ENCODE data around the genes SLC39A9, ADAM21 and MAP3K9.

GRCh38 chr14:68978466-68978974, 582 bp downstream of the ACTN1 start:
- PRO-cap, result bidirectional peak, plus-strand start at chr14:68978862, minus-strand start at chr14:68978756

GRCh38 chr14:69053057-69053335, 73.9 kb upstream of the ACTN1 start:
- PRO-cap, result no peak

DNA sequence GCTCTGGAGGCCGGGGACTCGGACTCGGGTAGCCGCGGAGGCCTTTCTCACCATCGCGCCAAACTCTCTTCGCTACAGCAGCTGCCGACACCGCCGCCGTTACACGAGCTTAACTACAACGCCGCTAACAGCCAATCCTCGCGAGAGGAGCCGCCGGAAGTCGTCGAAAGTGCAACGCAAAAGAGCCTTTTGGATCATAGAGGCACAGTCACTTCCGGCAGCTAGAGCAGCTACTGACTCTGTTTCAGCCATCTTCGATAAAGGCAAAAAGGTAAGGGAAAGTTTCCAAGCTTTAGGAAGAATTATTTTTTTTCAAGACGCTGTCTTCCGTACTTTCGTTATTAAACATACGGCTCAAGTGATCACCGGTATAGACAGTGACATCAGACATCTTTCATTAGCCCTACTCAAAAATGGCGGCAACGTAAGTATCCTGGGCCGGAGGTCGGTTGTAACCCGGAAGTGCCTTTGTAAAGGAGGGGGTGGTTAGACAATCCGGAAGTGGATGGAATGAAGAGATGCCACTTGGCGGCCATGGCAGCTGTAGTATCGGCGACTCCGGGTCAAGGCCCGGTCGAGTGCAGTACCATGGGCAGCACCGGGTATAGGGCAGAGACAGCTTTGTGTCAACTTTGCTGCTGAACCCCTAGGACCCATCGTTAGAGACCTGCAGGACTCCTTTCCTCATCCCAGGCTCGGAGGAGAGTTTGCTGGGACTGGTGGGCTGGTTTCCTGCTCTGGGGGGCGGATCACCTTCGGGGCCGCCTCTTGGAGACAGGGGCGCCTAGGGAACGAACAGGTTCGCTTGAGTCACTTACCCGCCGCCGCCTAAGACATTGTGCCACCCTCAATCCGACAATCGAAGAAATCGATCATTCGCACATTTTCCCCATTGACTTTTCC, at the start of gene SLC39A9:
SLC39A9 (plus strand) TSS at position 513 of the 903 bp plus-strand sequence.
- PRO-cap, result bidirectional peak, plus-strand start at position 207 of the sequence, minus-strand start at position 101 of the sequence; bidirectional peak, plus-strand start at position 513 of the sequence, minus-strand start at position 451 of the sequence

- PRO-cap, result no peak
Observed at GRCh38 chr14:69483717-69484111, 814 bp upstream of the PLEKHD1 start.

GRCh38 chr14:69612429-69613229, 1.2 kb downstream of the SUSD6 start:
- PRO-cap, result bidirectional peak, plus-strand start at chr14:69612701, minus-strand start at chr14:69612545

- PRO-cap, result no peak
Observed at GRCh38 chr14:69619926-69620518, 8.6 kb downstream of the SUSD6 start.

- PRO-cap, result no peak
Observed at GRCh38 chr14:69650848-69651638, 39.6 kb downstream of the SUSD6 start.

DNA sequence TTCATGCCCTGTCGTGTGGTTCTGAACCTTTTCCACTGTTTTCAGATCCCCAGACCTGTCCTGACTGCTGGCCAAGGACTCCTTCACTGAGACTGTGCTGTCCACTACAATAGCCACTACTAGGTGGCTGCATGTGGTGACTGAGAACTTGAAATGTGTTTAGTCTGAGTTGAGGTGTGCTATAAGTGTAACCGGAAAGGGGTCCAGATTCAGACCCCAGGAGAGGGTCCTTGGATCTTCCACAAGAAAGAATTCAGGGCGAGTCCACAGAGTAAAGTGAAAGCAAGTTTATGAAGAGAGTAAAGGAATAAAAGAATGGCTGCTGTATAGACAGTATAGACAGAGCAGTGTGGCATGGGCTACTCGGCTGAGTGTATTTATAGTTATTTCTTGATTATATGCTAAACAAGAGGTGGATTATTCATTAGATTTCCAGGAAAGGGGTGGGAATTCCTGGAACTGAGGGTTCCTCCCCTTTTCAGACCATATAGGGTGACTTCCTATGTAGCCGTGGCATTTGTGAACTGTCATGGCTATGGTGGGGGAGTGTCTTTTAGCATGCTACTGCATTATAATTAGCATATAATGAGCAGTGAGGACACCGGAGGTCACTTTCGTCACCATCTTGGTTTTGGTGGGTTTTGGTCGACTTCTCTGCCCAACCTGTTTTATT, 70.2 kb upstream of the SRSF5 start:
- PRO-cap, result bidirectional peak, plus-strand start at position 517 of the sequence, minus-strand start at position 351 of the sequence

DNA sequence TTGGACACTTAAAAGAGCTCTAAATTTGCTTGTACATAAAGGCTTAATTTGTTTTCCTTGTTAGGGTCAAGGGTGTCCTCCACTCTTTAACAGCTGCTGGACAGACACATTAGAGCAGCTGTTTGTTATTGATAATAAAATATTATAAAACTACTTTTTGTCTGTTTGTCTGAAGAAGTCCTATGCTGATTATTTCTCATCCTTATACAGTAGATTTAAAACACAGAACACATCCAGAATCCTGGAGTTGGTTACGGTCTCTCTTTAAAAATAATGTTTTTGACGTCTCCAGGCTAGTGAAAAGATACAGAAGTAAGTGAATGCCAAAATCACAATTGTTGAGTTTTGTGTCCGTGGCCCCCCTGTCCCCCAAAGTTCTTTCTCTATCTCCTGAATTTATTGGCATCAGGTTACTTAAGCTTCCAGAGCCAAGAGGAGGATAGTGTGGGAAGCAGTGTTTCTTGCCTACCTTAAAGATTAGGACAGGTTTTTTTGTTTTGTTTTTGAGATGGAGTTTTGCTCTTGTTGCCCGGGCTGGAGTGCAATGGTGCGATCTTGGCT, 5.0 kb downstream of the SRSF5 start:
- PRO-cap, result no peak

GRCh38 chr14:69779522-69780587, 12.9 kb downstream of the SRSF5 start:
- PRO-cap, result no peak

- PRO-cap, result no peak
Observed at GRCh38 chr14:70005192-70005756, 126.1 kb downstream of the SMOC1 start.

- PRO-cap, result unidirectional peak, plus-strand start at chr14:70332776
Observed at GRCh38 chr14:70332671-70332905, 26.9 kb downstream of the COX16 start.

DNA sequence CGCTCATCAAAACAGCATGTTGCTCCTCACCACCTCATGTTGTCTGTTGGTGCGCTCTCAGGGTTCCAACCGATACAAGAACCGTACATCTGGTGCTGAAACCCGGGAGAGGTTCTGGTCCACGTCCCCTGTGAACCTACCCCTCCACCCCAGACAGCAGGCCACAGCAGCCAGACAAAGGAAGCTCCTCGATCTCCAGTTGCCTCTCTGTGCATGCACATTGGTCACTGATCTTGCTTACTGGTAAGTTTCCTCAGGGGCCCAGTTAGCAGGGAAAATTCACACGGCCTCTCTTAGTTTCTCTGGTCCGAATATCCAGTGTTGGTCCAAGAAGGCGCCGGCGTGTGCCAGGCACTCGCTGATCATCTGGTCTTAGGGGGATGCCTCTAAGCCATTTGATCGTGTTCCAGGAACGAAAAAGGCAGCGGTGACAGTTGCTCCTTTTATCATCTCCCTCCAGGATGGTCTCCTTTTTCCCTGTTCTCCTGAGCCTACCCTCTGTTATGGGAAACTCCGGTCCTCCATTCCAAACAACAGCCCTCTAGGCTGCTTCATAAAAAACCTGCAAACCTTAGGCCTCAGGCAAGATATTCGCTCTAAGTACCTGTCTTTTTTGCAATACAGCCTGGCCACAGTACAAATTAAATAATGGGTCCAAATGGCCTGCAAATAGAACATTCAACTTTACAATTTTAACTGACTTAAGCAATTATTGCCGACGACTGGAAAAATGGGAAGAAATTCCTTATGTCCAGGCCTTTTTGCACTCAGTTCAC, 14.3 kb downstream of the COX16 start:
- PRO-cap, result no peak

- PRO-cap, result no peak
Observed at GRCh38 chr14:70452027-70452269, at the start of gene ADAM21. TSS of gene ADAM21 (plus strand) at chr14:70452174.

DNA sequence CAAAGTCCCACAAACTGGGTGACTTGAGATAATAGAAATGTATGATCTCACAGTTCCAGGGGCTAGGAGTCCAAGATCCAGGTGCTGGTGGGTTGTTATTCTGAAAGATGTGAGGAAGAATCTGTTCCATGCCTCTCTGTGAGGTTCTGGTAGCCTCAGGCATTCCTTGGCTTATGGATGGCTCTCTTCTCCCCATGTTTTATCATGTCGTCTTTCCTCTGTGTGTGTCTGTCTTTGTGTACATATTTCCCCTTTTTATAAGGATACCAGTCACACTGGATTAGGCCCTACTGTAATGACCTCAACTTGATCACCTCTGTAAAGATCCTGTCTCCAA, 25.2 kb downstream of the TTC9 start:
- PRO-cap, result no peak

GRCh38 chr14:70780461-70781237, 28.7 kb downstream of the MAP3K9 start:
- PRO-cap, result no peak

GRCh38 chr14:70809101-70810088, at the start of gene MAP3K9:
TSS of gene MAP3K9 (minus strand) at chr14:70809513.
- PRO-cap, result bidirectional peak, plus-strand start at chr14:70809674, minus-strand start at chr14:70809518; bidirectional peak, plus-strand start at chr14:70809903, minus-strand start at chr14:70809749

- PRO-cap, result no peak
Observed at GRCh38 chr14:70827611-70828280, 18.4 kb upstream of the MAP3K9 start.

GRCh38 chr14:70837965-70838549, 28.7 kb upstream of the MAP3K9 start:
- PRO-cap, result no peak

DNA sequence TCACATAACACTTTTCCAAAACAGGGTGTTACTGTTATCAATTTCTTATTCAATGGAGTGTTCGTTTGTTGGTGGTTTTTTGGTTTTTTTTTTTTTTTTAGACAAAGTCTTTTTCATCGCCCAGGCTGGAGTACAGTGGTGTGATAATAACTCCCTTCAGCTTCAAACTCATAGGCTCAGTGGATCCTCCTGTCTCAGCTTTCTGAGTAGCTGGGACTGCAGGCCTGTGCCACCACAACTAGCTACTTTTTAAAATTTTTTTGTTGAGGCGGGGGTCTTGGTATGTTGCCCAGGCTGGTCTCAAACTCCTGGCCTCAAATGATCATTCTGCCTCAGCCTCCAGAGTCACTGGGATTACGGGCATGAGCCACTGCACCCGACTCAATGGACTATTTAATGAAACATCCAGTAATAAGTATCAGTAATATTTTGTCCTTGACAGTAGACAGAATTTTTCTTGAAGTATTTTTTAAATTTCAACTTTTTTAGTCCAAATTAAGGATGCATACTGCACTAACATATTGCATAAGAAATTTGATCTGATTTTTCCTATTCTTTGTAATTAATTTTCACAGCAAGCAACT, 11.6 kb downstream of the PCNX1 start:
- PRO-cap, result no peak